Amniotic epithelial cell (primary cell): ENCODE data around the genes SPG7 and CPNE7.

GRCh38 chr16:88896285-88897071 lies 30.0 kb upstream of the PABPN1L start:
- RRBS, result 85% methylated on average over 10 of the region's 54 CpGs

GRCh38 chr16:88904476-88905519 lies 38.3 kb upstream of the PABPN1L start:
- RRBS, result no CpG with 5 or more reads among the region's 32 CpGs

- RRBS, result no CpG with 5 or more reads among the region's 33 CpGs
These were observed 21.6 kb downstream of the ACSF3 start for GRCh38 chr16:89114946-89116027.

DNA sequence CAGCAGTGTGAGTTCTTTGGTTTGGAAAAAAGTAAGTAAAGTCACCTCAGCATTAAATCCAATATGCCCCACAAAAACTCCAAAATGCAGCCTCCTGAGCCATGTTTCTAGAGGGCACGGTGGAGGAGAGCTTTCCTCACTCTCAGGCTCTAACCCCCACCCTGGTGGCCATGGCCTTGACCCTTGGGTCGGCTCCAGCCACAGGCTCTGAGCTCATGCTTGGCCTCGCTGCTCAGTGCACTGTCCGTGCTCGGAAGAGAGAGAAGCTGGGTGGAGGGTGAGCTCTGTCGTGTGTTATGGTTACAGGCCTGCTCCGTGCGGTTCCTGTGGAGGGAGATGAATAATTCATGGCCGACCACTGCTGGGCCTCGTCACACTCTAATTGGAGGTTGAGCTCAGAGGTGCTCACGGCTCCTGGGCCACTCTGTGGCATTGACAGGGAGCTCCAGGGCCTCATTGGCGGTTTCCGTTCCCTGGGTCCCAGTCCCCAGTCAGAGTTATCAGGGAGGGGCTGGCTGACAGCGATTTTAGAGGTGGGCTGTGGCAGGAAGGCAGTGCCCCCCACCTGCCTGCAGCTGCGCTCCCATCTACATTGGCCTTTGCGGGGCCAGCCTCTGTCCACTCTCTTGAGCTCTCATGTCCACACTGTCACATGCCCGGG lies 24.8 kb downstream of the ACSF3 start:
- RRBS, result no CpG with 5 or more reads among the region's 17 CpGs

GRCh38 chr16:89156778-89157286 lies 14.7 kb upstream of the CDH15 start:
- RRBS, result no CpG with 5 or more reads among the region's 15 CpGs

DNA sequence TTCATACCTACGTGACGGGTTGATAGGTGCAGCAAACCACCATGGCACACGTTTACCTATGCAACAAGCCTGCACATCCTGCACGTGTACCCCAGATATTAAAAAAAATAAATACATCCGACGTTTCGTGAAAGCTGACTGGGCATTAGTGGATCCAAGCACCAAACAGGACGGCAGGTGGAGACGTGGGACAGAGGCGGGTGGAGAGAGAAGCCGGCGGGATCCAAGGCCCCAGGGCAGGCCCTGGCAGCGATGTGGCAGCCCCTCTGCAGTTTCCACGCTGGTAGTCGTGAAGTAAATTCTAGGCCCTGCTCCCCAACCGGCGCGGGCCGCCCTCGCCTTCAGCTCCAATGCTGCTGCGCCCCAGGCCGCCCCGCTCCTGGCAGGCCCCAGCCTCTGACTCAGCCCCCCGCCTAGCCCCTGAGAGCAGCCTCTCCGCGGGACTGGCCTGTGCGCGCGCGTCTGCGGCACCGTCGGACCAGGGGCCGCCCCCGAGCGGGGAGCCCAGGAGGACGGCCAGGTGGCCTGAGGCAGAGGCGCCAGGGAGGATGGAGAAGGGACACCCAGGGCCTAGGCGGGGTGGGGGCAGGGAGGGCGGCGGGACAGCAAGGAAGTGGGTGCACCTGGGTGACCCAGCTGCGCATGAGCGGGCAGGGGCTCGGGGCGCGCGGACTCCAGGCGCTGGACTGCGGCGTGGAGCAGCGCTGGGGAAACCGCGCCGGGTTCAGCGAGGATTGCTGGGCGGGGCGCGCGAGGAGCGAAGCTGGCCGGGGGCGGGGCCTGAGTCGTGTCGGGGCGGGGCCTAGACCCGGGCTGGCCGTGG lies 29.4 kb downstream of the ZNF778 start:
- RRBS, result 2% methylated on average over 13 of the region's 67 CpGs

DNA sequence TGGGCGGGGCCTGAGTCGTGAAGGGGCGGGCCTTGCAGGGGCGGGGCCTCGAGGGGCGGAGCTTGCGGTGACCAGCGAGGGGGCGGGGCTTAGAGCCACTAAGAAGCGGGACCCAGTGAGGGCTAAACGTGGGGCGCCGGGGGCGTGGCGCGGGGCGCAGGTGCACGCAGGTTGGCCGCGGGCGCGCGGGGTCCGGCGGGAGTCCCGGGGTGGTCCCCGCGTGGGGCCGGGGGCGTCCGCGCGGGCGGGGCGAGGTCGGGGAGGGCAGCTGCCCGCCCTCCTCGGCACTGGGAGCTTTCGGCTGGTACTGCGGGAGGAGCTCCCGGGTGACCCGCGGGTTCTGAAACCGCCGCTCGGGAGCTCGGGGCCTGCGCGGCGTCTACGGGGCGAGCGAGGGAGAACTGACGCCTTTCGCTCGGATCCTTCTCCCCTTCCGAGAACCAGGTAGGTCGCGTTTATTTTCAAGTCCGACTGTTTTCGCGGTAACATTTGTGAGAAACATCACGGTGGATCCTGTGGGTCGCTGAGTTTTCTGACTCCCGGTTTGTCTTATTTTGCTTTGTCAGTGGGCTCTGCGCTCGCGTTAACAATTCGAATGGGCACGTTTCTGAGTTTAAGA lies 30.2 kb downstream of the ZNF778 start:
- RRBS, result 2% methylated on average over 12 of the region's 70 CpGs

- RRBS, result no CpG with 5 or more reads among the region's 20 CpGs
These were observed 68.5 kb downstream of the ZNF778 start for GRCh38 chr16:89286071-89286390.

DNA sequence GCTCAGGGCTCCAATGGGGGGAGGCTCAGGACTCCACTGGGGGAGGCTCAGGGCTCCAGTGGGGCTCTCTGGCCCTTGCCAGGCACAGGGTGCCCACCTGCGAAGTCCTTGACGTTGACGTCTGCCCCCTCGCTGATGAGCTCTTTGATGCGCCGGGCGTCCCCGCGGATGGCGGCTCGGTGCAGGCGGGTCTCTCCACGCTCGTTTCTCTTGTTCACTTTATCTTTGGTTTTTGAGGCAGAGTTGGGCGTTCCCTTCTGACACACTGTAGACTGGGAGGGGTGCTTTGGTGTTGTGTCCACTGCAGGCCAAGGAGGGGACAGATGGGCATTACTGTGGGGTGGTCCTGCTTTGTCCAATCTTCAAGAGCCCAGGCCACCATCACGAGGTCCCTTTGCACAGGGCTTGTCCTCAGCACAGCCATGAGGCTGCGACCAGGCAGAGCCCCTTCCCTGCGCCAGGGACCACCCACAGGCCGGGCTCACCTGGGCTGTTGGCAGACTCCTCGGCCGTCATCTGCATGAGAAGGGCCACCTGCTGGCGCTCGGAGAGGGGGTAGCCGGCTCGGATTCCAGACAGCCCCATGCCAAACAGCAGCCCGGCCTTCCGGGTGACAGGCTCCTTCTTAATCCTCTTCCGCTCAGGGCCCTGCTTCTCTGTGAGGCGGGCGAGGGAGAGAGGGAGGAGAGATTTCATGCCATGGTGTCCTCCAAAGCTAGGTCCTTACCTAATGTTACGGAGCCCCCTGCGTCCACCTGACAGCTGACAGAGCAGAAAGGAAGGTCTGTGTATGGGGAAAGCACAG lies 73.2 kb downstream of the ZNF778 start:
- RRBS, result 39% methylated on average over 8 of the region's 32 CpGs

DNA sequence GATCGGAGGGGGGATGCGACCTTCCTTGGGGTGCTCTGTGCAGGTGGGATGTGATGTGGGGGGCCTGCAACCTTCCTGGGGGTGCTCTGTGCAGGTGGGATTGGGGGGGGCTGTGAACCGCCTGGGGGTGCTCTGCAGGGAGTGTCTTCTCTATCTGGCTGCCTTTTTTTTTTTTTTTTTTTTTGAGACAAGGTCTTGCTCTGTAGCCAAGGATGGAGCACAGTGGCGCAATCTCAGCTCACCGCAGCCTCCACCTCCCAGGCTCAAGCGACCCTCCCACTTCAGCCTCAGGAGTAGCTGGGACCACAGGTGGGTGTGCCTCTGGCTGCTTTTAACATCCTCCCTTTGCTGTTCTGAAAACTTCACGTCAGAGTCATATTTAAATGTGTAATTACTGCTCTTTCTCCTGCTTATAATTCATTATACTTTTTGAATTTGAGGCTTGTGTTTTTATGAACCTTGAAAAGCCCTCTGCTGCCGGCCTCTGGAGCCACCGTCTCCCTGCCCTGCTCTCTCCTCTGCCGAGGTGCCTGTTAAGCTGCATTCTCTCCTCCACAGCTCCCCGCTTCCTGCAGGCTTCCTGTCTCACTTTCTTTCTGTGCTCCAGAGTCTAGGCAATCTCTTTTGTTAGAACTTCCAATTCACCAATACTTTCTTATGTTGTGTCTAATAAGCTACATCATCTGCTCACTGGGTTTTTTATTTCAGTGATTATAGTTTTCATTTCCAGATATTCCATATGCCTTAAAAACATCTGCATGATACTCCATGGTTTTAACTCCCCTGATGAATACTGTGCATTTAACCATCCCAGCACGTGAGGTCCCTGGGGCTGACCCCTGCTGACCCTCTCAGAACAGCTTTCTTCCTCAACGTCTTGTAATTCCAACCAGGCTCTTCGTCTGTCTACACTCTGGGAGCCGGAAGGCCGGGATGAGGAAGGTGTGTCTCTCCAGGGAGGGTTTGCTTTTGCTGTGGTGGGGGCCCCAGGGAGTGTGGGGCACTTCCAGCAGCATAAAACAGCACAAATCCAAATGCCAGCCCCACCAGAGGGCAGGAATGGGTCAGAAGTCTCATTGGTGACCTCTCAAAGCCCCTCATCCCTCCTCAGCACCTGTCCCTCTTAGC lies 78.7 kb downstream of the ZNF778 start:
- RRBS, result no CpG with 5 or more reads among the region's 16 CpGs

GRCh38 chr16:89309707-89310795 lies 92.5 kb downstream of the ZNF778 start:
- RRBS, result no CpG with 5 or more reads among the region's 17 CpGs

DNA sequence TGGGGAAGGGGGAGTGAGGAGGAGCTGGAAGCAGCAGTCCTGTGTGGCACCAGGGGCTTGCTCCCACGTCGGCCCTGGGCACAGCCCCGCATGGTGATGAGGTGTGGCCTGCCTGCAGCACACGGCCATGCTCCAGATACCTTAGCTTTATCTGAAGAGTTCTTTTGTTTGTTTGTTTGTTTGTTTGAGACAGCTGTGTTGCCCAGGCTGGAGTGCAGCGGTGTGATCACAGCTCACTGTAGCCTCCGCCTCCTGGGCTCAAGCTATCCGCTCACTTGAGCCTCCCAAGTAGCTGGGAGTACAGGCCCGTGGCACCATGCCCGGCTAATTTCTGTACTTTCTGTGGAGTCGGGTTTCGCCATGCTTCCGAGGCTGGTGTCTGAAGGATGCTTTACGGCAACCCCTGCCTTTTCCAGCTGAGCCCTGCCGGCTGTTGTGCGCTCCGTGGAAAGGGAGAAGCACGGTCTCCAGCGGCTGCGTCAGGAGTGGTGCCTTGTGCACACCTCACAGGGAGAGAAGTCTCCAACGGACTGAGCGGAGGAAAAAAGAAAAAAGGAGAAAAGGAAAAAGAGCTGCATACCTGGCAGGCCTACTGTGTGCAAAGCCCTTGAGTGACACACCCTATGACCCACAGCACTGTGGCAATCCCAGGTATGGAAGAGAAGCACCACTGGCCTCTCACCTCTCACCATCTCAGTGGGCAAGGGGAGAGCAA lies 105.3 kb downstream of the ZNF778 start:
- RRBS, result no CpG with 5 or more reads among the region's 21 CpGs

DNA sequence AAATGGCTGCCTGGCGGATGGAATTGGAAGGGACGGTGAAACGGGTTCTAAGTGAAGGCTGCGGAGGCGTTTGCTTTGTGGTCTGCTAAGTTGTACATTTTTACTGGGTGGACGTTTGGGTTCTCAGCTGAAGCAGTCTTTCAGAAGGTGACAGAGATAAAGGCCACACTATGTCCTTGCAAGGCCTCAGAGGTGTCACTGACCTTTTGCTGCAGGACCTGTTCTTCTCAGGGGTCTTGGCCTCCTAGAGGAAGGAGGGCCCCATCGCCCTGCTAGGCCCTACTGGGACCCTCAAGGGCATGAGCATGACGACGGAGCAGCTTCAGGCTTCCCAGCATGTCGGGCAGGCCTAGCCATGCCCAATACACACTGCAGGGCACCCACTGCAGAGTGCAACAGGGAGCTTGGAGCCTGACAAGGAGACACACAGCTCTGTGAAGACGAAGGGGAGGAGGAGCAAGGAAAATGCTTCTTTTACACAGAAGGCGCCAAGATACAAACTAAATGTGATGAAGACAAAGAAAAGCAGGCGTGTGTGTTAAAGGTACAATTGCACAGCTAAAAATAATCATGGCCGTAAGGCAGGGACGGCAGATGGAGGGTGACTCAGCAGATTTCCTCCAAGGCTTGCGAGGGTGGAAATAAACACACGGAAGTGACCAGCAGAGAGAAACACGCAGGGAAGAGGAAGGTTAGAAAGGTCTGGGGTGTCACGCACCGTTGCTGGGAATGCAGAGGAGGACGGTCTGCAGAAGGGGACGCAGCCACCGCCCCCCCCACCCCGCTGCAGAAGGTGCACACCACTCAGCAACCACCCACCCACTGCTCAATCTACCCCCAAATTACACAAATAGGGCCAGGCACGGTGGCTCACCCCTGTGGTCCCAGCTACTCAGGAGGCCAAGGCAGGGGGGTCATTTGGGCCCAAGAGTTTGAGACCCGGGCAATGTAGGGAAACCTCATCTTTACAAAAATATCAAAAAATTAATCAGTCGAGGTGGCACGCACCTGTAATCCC lies 108.4 kb downstream of the ZNF778 start:
- RRBS, result no CpG with 5 or more reads among the region's 28 CpGs

- RRBS, result 100% methylated on average over 2 of the region's 23 CpGs
These were observed 104.3 kb downstream of the ANKRD11 start for GRCh38 chr16:89385902-89386715.

- RRBS, result no CpG with 5 or more reads among the region's 15 CpGs
These were observed 23.0 kb downstream of the ANKRD11 start for GRCh38 chr16:89467181-89467964.

DNA sequence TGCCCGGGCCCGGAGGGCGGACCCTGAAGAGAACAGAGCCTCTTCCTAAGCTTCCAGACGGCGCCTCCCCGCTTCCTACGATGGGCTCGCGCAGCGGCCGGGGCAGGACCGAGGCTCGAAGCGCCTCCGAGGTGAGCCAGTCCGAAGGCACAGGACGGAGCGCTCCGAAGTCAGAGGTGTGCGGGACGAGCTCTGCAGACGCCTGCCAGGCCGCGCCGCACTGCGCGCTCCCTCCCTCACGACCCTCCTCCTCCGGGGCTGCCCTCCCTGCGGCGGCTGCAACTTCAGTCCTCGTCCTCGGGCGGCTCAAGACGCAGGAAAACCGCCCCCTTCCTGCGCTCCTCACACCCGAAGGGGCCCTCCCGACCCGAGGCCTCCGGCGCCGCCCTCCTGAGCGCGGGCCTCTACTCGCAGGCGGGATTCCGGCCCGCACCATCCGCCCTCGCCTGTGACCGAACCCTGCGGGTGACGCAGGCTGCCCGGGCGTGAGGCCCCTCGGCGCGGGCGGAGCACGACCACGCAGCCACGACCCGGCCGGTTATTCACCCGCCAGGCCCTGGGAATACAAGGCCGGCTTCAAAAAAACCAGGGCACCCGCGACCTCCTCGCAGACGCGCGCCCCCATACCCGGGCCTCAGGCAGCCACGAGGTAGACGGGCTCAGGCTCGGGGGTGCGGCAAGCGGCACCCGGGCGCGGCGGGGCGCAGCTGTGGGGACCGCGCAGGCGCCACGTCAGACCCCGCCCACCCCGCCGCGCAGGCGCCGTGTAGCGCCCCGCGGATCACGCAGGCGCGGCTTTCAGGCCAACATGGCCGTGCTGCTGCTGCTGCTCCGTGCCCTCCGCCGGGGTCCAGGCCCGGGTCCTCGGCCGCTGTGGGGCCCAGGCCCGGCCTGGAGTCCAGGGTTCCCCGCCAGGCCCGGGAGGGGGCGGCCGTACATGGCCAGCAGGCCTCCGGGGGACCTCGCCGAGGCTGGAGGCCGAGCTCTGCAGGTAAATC lies at the start of gene SPG7:
SPG7 (plus strand) TSS at position 794 of the 998 bp plus-strand sequence.
- RRBS, result 2% methylated on average over 52 of the region's 116 CpGs

GRCh38 chr16:89523483-89524385 lies 15.5 kb downstream of the SPG7 start:
- RRBS, result no CpG with 5 or more reads among the region's 43 CpGs

- RRBS, result no CpG with 5 or more reads among the region's 10 CpGs
These were observed 25.9 kb upstream of the RPL13 start for GRCh38 chr16:89534539-89534954.

- RRBS, result no CpG with 5 or more reads among the region's 18 CpGs
These were observed 2.5 kb downstream of the RPL13 start for GRCh38 chr16:89562686-89563605.

- RRBS, result 2% methylated on average over 75 of the region's 91 CpGs
These were observed at the start of gene CPNE7 for GRCh38 chr16:89575456-89576216. CPNE7 (plus strand) TSS chr16:89575758.